Subcutaneous adipose tissue (tissue), 3 donors: ENCODE measurements around a stretch of chr16.

DNA sequence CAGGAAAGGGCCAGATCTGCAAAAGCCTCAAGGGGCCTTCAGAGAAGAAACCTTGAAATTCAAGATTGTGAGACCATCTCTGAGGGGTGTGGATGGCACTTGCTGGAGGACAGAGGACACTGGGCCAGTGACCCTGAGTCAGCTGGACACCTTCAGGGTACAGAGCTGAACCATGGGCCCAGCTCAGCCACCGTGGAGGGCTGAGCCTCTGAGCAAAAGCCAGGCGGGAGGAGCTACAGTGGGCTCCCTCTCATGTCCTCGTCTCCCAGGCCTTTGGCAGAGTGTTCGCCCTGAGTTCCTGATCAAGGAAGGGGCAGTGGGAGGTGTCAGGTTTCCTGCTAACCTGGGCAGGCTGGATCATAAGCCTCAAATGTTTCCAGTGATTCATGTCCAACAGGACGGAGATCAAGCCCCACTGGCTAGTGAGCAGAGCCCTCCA lies 3.0 kb downstream of the PDILT start:
- PRO-cap = no peak
- RAMPAGE, long total RNA, 3 experiments = no peak in any of the 3 experiments

GRCh38 chr16:20409700-20410031 lies 332 bp downstream of the ACSM5 start:
- PRO-cap = no peak
- RAMPAGE, long total RNA, 3 experiments = no peak in any of the 3 experiments

- PRO-cap = no peak
- RAMPAGE, long total RNA, 3 experiments = no peak in any of the 3 experiments
These were observed 22.6 kb upstream of the ACSM2B start for GRCh38 chr16:20598623-20599212.

GRCh38 chr16:20674929-20675602 lies 22.4 kb downstream of the ACSM1 start:
- PRO-cap = no peak
- RAMPAGE, long total RNA, 3 experiments = no peak in any of the 3 experiments

DNA sequence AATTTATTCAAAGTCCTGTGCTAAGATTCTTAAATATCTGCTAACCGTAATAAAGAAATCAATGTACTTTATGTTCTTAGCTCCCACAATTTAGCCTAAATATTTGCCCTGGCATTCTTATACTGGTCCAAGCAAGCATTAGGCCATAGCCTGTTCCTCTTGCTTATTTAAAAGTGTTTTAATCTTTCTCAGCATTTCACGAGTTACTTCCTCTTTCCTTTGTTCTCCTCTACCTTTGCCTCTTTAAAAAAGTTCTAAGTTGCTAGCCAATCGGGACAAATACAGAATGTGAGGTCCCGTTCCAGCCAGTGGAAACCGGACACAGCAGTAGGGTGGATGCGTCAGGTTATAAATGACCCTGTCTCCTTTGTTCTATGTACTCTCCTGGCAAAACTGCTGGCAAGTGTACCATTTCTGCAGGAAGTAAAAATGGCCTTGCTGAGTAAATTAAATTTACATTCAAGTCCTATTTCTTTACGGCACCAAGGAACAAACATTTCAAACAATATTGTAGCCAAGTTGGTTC lies 3.5 kb downstream of the ACSM1 start:
- PRO-cap = no peak
- RAMPAGE, long total RNA, 3 experiments = no peak in any of the 3 experiments

- PRO-cap = no peak
- RAMPAGE, long total RNA, 3 experiments = no peak in any of the 3 experiments
These were observed 9.4 kb downstream of the THUMPD1 start for GRCh38 chr16:20731907-20732973.

DNA sequence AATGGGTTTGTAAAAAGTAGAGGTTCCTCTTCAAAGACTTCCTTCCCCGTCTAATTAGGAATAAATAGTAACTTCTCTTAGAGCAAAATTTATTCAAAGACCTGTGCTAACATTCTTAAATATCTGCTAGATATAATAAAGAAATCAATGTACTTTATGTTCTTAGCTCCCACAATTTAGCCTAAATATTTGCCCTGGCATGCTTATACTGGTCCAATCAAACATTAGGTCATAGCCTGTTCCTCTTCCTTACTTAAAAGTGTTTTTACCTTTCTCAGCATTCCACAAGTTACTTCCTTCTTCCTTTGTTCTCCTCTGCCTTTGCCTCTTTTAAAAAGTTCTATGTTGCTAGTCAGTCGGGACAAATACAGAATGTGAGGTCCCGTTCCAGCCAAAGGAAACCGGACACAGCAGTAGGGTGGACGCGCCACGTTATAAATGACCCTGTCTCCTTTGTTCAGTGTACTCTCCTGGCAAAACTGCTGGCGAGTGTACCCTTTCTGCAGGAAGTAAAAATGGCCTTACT lies 763 bp downstream of the ERI2 start:
- PRO-cap = no peak
- RAMPAGE, long total RNA, 3 experiments = no peak in any of the 3 experiments

GRCh38 chr16:21519652-21520012 lies 79.7 kb upstream of the METTL9 start:
- PRO-cap = no peak
- RAMPAGE, long total RNA, 3 experiments = start-site peak on the minus strand in 2 of 3 experiments, at chr16:21519938-21520014 at its widest, 24 to 28 reads per replicate

- PRO-cap = no peak
- RAMPAGE, long total RNA, 3 experiments = no peak in any of the 3 experiments
These were observed 23.1 kb downstream of the MOSMO start for GRCh38 chr16:22030821-22031555.

GRCh38 chr16:22045691-22046298 lies 37.9 kb downstream of the MOSMO start:
- PRO-cap = no peak
- RAMPAGE, long total RNA, 3 experiments = no peak in any of the 3 experiments

DNA sequence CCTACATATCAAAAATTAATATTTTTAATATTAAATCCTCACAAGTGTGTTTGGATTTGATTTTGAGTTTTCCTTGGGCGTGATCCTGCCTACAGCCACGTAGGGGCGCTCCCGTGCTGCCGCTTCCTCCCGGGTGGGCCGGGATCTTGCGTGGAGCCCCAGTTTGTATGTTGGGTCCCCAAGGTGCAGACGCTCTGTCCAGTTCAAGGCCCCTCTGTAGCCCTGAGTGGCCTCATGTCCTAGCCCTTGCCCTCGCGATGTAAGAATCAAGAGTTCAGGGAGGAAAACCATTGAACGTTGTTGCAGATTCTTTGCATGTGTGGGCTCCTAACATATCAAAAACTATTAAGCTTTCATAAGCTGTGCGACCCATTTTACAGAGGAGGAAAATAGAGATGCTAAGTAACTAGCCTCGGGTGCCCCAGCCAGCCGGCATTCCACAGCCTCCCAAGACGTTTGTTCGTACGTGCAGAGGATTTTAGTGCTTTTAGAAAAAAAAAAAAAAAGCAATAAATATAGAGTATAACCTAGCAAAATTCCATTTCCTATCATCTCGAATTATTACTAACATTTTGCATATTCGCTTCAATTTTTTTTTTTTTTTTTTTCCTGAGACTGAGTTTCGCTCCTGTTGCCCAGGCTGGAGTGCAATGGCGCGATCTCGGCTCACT lies 10.0 kb upstream of the EEF2K start:
- PRO-cap = no peak
- RAMPAGE, long total RNA, 3 experiments = no peak in any of the 3 experiments

DNA sequence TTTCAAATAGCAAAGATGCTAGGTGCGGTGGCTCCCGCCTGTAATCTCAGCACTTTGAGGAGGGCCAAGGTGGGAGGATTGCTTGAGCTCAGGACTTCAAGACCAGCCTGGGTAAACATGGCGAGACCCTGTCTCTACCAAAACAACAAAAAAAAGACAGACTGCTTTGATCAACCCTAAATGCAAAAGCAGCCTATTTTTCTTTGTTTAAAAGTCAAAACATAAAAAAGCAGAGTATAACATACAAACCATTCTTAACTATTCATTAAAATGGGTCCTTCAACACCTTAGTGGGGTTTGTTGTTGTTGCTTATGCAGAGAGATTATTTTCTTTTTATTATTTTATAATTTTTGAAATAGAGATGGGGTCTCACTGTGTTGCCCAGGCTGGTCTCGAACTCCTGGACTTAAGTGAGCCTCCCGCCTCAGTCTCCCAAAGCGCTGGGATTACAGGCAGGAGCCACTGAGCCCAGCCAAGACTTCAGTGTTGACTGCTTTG lies 11.6 kb upstream of the POLR3E start:
- PRO-cap = no peak
- RAMPAGE, long total RNA, 3 experiments = no peak in any of the 3 experiments

DNA sequence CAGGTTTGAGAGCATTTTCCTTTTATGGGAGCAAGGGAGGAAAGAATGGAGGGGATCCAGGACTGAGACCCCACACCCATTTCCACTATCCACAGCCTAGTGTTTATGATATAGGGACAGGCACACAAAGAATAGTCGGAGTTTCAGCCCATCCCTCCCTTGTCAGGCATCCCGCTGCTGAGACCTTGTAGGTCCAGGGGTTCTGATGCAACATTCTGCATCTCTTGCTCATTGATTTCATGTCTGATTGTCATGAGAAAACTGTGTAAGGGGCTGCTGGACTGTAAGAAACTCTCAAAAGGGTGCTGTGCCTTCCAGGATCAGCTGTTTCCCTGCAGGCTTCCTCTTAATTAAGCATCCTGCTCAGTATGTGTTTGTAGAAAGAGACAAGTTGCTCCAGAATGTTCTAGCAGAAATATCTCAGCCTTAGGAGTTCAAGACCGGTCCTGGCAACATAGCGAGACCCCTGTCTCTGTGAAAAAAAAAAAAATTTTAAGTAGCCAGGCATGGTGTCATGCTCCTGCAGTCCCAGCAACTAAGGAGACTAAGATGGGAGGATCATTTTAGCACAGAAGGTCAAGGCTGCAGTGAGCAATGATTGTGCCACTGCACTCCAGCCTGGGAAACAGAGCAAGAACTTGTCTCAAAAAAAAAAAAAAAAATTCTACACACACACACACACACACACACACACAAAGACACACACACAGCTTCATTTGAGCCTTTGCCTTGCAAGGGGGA lies 5.2 kb upstream of the POLR3E start:
- PRO-cap = no peak
- RAMPAGE, long total RNA, 3 experiments = no peak in any of the 3 experiments

DNA sequence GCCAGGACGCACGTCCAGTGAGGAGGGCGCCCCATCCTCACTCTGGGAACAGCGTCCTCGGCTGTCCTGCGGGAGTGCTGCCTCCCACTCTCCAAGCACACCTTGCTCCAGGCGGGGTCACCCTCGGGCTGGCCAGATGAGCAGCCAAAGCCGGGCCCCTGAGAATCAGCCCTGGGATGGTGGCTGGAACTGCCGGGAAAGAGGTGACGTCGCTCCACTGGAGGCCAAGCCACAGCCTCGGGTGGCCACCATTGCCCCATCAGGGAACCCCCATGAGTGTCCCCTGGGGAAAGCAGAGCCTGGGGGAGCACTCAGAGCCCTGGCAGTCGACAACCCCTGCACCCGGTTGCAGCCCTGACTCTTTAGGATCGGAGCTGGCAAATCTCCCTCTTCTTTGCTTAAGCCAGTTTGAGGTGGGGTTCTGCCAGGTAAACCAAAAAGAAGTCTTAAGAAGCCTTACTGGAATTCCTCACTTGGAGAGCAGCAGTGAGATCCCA lies 51.1 kb upstream of the CDR2 start:
- PRO-cap = no peak
- RAMPAGE, long total RNA, 3 experiments = no peak in any of the 3 experiments

- PRO-cap = bidirectional peak, plus-strand start at chr16:22814918, minus-strand start at chr16:22814802
- RAMPAGE, long total RNA, 3 experiments = start-site peak on the minus strand in 1 of 3 experiments, at chr16:22814776-22814802 at its widest, 27 reads per replicate
These were observed 805 bp downstream of the HS3ST2 start for GRCh38 chr16:22814578-22815356.

DNA sequence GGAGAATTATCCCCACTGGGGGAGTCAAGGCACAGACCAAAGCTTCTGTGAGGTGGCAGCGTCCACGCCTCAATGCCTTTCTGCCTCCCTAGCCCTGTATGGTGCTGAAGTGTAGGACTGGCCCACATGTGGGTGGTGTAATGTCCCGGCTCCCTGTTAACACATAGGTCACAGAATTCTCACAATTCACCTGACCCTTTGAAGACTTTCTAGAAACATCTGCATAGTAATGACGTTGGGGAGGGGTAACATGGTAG lies 2.0 kb downstream of the HS3ST2 start:
- PRO-cap = no peak
- RAMPAGE, long total RNA, 3 experiments = no peak in any of the 3 experiments

DNA sequence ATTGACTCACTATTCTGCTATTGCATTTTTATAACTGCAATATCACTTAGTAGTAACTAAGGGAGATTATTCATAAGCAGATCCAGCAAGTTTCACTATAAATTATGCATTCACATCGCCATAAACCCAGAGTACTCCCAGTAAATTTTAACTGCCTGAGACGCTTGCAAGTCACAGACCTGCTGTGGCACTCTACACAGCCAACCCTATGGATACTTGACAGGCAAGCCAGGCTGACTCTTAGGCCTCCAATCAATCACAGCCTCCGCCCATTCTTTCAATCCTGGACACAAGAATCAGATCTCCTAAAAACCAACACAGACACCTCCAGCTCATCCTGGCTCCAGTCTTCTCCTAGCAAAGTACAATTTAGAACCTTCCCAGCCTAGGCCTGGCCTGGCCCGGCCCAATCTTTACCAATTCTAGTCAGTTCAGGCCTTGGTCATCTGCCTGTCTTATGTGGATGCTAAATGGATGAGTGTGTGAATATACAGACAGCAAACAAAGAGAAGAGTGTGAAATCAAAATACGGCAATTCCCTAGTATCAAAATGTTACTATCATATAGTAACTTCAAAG lies 28.1 kb downstream of the USP31 start:
- PRO-cap = no peak
- RAMPAGE, long total RNA, 3 experiments = no peak in any of the 3 experiments

DNA sequence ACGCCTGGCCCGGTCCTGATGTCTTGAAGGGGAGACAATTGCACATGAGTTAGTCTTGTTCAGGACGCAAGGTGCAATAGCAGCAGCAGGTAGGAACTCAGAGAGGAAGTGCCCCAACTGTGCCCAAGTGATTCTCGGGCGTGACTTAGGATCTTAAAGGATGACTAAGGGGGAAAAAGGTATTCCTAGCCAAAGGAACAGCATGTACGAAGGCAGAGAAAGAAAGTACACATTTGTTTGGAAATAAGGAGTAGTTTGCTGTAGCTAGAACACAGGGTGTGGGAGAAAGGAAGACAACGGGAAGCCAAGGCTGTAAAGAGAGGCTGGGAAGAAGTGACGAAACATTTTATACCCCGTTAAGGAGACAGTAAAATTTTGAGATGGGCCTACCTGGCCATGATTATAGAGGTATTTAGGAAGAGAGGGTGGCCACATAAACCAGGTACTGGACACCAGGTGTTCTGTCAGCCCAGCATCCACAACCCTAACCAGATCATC lies 43.8 kb upstream of the SCNN1B start:
- PRO-cap = no peak
- RAMPAGE, long total RNA, 3 experiments = no peak in any of the 3 experiments

DNA sequence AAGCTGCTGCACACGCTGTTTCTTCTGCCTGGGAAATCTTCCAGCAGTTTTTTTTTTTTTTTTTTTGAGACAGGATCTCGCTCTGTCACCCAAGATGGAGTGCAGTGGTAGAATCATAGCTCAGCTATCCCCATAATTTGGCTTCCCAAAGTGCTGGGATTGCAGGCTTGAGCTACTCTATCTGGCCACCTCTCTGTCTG lies 34.8 kb upstream of the SCNN1B start:
- PRO-cap = no peak
- RAMPAGE, long total RNA, 3 experiments = no peak in any of the 3 experiments

GRCh38 chr16:23352698-23353266 lies 50.7 kb downstream of the SCNN1B start:
- PRO-cap = no peak
- RAMPAGE, long total RNA, 3 experiments = no peak in any of the 3 experiments